Upper lobe of left lung (tissue), 5 donors: ENCODE results near the genes POTEI and GPR148.

DNA sequence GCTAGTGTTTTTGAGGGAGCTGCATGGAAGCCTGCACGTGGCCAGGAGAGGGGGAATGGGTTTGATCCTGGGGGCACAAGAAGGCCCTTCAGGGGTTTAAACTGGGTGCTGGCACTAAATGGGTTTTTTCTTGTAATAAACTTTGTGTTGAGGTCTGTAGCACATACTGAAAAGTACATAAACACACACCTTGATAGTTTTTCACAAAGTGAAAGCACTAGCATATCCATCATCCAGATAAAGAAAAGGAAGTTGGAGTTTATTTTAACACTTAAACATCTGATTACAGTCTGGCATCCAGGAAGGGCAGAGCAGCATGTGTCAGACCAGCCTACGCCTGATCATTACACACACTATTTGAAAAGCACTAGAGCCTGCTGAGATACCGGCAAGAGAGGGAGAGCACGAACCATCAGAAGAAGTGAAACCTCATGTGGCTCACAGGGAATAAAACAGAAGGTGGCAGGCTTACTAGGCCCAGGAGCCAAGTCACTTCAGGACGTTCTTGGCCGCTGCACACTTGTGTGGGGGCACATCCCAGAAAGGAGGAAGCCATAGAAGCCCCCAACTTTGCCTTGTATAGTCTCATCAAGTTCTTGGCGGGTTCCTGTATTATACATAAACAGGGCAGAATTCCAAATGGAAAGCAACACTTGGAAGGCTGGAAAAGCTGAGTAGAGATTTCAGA, 105.4 kb downstream of the UGGT1 start:
- PRO-cap, 2 experiments, result no peak in any of the 2 experiments
- RAMPAGE, long total RNA, 4 experiments, result no peak in any of the 4 experiments

DNA sequence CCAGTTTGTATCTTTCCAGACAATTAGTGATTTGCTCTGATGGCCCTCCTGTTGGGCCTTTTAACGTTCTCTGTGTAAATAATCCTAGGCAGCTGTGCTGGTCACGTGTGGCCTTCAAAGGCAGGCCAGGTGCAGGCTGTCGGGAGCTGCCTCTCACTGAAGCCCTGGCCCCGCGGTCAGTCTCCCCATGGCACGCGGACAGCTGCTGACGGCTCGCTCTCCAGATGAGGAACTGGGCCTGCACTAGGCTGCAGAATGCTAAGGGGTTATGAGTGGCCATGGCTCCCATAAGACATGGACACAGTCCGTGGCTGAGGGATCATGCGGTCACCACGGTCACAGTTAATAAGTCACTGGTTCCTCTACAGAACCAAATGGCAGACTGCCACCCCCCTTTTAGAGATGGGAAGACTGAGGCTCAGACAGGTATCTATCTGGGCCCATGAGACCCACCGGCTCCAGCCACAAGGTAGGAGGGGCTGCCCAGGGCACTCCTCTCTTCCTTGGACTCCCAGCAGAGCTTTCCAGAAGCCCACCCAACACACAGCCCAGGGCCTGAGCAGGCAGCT, 9.0 kb downstream of the HS6ST1 start:
- PRO-cap, 2 experiments, result no peak in any of the 2 experiments
- RAMPAGE, long total RNA, 4 experiments, result no peak in any of the 4 experiments

- PRO-cap, 2 experiments, result no peak in any of the 2 experiments
- RAMPAGE, long total RNA, 4 experiments, result no peak in any of the 4 experiments
Measured at GRCh38 chr2:128319700-128320390, 1.2 kb upstream of the HS6ST1 start.

DNA sequence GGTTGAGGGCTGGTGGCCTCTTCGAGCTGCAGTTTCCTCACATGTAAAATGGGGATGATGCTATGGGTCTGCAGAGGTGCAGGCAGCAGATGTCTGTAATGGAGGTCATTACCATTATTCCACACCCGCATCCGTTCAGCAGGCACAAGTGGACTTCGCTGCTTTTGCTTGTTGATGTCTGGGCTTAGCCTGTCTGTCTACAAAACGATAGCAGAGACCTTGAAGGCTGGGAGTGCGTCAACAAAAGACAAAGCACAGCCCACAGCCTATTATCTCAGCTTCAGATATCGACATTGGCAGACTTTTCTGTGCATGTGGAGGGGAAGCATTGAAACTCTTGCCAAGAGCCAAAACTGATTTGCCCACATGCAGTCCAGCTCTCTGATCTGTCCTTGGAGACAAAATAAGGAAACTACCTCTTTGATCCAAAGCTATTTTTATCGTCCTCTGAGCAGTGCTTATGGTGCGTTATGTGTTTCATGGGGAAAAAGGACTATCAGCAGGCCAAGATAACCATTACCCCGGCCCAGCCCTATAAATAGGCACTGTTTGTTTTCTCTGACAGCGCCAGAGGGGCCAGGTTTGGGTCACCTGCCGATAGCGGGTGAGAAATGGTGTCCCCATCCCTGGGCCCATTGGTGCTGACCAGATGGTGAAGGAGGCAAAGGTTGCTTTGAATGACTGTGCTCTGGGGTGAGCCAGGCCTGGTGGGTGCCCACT, 175.9 kb upstream of the HS6ST1 start:
- PRO-cap, 2 experiments, result no peak in any of the 2 experiments
- RAMPAGE, long total RNA, 4 experiments, result no peak in any of the 4 experiments

DNA sequence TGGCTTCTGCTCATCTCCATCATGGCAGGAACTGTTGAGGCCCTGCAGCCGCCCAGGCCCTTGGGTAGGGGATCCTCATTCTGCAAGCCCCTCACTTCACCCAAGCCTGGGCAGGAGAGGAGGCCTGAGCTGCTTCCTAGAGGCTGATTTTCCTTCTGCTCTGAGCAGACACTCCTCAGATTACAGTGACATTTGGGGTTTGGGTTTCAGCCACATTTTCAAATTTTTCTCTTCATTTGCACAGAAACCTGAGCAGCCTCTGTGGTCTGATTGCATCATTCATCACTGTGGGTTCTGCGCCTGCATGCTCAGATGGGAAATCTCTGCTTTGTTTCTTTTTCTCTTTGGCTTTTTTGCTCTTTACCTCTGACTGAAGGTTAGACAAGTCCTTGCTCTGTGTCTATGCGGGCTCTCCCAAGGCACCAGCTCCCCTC, 305.3 kb upstream of the HS6ST1 start:
- PRO-cap, 2 experiments, result no peak in any of the 2 experiments
- RAMPAGE, long total RNA, 4 experiments, result no peak in any of the 4 experiments

- PRO-cap, 2 experiments, result no peak in any of the 2 experiments
- RAMPAGE, long total RNA, 4 experiments, result no peak in any of the 4 experiments
Measured at GRCh38 chr2:128638782-128639254, 320.1 kb upstream of the HS6ST1 start.

DNA sequence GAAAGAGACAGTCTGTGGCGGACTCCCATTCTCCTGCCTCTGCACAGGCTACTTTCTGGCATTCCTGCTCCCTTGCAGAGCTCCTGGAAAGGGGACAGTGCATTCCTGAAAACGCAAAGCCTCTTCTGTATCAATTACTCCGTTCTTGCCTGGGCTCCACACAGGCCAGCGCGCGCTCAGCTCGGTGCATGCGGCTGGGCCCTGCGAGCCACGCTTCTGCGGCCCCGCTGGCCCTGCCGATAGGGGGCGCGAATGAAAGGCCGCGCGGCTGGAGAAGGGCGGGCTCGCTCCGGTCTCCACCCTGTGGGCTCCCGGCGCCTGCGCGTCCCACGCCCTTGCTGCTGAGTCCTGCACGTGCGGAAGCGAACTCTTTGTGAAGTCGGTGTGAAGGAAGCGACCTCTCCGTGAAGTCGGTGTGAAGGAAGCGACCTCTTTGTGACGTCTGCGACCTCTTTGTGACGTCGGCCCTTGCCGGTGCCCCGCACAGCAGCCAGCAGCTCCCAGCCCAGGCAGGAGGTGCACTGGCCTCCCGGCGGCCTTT, 392.1 kb upstream of the RAB6C start:
- PRO-cap, 2 experiments, result no peak in any of the 2 experiments
- RAMPAGE, long total RNA, 4 experiments, result no peak in any of the 4 experiments

- PRO-cap, 2 experiments, result no peak in any of the 2 experiments
- RAMPAGE, long total RNA, 4 experiments, result no peak in any of the 4 experiments
Measured at GRCh38 chr2:129934810-129935299, 44.6 kb upstream of the RAB6C start.

DNA sequence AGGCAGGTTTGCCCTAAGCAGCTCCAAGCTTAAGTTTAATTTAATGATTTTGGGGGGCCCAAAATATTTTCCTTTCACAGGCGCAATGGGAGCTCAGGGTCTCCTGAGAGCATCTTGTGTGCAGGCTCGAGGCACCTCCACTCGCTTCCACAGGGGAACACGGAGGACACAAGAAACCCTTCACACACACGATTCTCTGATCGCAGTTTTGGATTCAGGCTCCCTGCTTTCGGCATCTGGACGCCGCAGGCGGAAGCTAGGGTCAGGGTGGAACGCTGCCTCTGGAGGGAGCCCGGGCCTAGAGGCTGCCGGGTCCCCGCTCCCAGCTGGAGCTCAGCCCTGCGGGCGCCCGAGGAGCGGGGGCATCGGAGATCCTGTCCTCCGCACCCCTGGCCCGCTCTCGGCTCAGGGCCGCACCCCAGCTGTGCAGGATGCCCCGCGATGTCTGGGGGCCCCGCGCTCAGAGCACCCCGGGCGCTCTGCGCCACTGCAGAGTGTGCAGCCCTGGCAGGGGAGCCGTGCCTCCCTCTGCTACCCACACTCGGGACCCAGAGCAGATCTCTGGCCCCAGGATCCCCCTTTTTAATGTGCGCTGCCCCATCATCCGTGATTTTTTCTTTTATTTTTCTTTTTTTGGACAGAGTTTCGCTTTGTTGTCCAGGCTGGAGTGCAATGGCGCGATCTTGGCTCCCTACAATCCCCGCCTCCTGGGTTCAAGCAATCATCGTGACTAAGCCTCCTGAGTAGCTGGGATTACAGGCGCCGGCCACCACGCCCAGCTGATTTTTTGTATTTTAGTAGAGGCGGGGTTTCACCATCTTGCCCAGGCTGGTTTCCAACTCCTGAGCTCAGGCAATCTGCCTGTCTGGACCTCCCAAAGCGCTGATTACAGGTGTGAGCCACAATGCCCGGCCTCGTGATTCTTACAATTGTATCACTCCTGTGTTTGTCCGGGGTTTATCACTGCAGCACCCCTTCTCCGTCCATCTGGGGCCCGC, 54.8 kb upstream of the TUBA3E start:
- PRO-cap, 2 experiments, result no peak in any of the 2 experiments
- RAMPAGE, long total RNA, 4 experiments, result no peak in any of the 4 experiments

DNA sequence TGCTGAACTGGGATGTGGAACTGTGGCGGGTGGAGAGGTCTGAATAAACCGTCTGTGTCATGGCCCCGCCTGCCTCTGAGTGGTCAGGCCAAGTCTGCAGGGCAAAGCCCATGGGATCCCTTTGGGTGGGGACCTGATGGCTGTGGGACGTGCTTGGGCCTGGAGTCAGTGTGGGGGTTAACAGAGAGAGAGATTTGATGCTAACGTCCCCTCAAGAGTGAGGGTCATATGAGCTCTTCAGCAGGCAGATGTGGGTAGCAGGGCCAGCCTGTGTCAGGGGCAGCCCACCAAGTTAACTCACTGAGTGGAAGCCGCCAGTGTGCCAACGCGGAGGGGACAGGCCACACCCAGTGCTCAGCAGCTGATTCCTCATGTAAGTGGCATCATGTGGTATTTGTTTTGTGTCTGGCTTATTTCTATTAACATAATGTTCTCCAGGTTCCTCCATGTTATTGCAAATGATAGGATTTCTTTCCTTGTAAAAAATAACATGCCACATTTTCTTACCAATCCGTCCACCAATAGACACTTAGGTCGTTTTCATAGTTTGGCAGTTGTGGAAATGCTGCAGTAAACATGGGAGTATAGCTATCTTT, 4.0 kb downstream of the IMP4 start:
- PRO-cap, 2 experiments, result no peak in any of the 2 experiments
- RAMPAGE, long total RNA, 4 experiments, result no peak in any of the 4 experiments

DNA sequence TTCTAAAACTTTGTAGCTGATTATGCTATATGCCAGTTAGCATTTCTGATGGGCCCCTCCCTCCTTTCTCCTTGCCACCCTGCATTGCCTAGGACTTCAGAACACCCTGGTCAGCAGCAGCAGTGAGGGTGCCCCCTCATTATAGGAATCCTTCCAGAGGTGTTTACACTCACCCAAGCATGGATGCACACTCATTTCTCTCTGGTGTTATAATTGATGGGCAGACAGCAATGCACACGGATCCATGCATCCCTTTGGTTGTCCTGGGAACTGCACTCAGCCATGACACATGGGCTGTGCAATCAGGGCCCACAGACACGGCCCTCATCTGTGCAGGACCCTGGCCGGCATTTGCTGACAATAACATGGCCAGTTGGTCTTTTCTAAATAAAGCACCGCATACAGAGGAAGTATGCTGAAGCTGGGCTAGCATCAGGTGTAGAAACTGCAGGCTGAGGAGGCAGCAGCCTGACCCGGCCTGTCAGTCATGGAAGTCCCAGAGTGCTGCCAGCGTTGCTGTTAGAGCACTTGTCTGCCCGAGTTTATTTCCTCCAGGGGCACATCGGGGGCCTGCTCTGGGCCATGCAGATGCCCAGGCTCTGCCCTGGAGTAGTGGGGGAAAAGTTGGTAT, 4.3 kb upstream of the PTPN18 start:
- PRO-cap, 2 experiments, result no peak in any of the 2 experiments
- RAMPAGE, long total RNA, 4 experiments, result no peak in any of the 4 experiments

- PRO-cap, 2 experiments, result no peak in any of the 2 experiments
- RAMPAGE, long total RNA, 4 experiments, result no peak in any of the 4 experiments
Measured at GRCh38 chr2:130352098-130352590, 3.7 kb upstream of the PTPN18 start.

GRCh38 chr2:130370239-130371211, 14.7 kb downstream of the PTPN18 start:
- PRO-cap, 2 experiments, result no peak in any of the 2 experiments
- RAMPAGE, long total RNA, 4 experiments, result no peak in any of the 4 experiments

DNA sequence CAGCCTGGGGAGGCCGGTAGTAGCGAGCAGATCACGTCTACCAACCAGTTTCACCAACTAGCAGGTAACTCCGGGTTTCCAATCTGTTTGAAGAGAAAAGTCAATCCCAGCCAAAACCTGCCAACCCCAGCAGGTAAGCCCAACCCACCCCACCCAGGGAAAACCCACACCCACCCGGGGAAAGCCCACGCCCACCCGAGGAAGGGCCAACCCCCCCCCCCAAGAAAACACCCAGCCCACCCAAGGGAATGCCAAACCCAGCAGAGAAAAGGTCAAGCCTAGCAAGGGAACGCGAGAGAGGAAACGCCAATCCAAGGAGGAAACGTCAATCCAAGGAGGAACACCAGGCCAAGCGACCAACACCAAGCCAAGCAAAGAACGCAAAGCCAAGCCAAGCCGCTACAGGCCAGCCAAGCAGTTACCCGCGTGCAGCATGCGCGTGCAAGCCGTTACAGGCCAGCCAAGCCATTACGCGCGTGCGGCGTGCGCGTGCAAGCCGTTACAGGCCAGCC, at the start of gene POTEI:
TSS of gene POTEI (minus strand) at position 83 of the 512 bp plus-strand sequence.
- PRO-cap, 2 experiments, result no peak in any of the 2 experiments
- RAMPAGE, long total RNA, 4 experiments, result no peak in any of the 4 experiments

GRCh38 chr2:130728821-130729263, at the start of gene GPR148:
TSS of gene GPR148 (plus strand) at chr2:130729070.
- PRO-cap, 2 experiments, result no peak in any of the 2 experiments
- RAMPAGE, long total RNA, 4 experiments, result no peak in any of the 4 experiments

- PRO-cap, 2 experiments, result no peak in any of the 2 experiments
- RAMPAGE, long total RNA, 4 experiments, result no peak in any of the 4 experiments
Measured at GRCh38 chr2:130963692-130964576, 127.2 kb downstream of the ARHGEF4 start.

- PRO-cap, 2 experiments, result no peak in any of the 2 experiments
- RAMPAGE, long total RNA, 4 experiments, result no peak in any of the 4 experiments
Measured at GRCh38 chr2:131127774-131128830, 23.0 kb downstream of the PLEKHB2 start.

- PRO-cap, 2 experiments, result no peak in any of the 2 experiments
- RAMPAGE, long total RNA, 4 experiments, result no peak in any of the 4 experiments
Measured at GRCh38 chr2:131368502-131368896, 4.5 kb upstream of the RAB6D start.

- PRO-cap, 2 experiments, result no peak in any of the 2 experiments
- RAMPAGE, long total RNA, 4 experiments, result no peak in any of the 4 experiments
Measured at GRCh38 chr2:131479077-131479567, 3.2 kb downstream of the TUBA3D start.

- PRO-cap, 2 experiments, result no peak in any of the 2 experiments
- RAMPAGE, long total RNA, 4 experiments, result no peak in any of the 4 experiments
Measured at GRCh38 chr2:131521477-131522546, 5.9 kb upstream of the CCDC74A start.